ENCODE data around the gene API5.

DNA sequence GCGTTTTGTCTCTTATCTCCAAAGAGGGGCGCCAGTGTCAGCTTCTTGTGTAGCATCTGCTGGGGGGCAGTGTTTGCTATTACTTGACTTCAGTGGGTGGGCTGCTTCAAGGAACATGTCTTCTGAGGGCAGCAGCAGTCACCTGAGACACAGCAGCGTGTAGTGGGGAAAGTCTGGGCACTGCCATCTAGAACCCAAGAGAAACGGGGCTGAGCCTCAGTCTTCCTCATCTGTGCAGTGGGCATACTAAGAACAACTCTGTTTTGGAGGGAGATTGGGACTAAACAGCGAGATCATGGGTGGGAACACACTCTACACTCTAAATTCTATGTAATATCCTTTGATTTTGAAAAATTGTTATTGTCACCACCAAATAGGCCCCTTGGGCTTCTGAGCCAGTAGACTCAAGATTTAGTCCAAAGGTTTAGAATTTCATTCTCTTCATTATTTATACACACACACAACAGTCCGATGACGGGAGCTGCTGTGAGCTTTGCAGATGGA, 51.9 kb downstream of the TRAF6 start:
- PRO-cap, result no peak
- RRBS, result no CpG with 5 or more reads among the region's 7 CpGs

- PRO-cap, result no peak
- RRBS, result no CpG with 5 or more reads among the region's 3 CpGs
Observed at GRCh38 chr11:36463020-36463508, 47.0 kb downstream of the TRAF6 start.

GRCh38 chr11:36511893-36512624, 2.0 kb upstream of the TRAF6 start:
- PRO-cap, result no peak
- RRBS, result no CpG with 5 or more reads among the region's 6 CpGs

DNA sequence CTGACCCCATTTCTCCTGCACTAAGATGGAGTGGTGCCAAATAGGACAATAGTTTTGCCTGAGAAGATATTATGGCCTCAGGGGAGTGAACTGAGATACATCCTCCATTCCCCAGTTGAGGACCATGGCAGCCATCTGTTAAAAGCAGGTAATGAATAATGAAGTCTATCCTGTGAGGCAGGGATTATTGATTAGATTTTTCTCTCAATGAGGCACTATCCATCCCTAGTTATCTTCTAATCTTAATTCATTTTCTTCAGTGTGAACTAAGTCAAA, 1530.8 kb downstream of the LRRC4C start:
- PRO-cap, result unidirectional peak, plus-strand start at position 59 of the sequence

- PRO-cap, result no peak
- RRBS, result no CpG with 5 or more reads among the region's 7 CpGs
Observed at GRCh38 chr11:40099284-40099843, 1360.1 kb downstream of the LRRC4C start.

DNA sequence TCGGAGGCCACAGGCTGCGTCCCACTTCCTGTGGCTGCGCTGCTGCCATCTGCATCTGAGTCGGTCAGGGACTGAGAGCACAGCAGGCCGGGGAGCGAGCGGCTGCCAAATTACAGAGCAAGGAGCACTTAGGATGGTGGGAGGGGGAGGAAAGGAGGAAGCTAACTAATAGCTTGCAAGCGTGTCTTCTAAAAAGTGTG, 42.6 kb upstream of the API5 start:
- PRO-cap, result no peak
- RRBS, result no CpG with 5 or more reads among the region's 8 CpGs

- PRO-cap, result unidirectional peak, plus-strand start at chr11:43311996
- RRBS, result 1% methylated on average over 14 of the region's 51 CpGs
Observed at GRCh38 chr11:43311489-43312278, at the start of gene API5. TSS of gene API5 (plus strand) at chr11:43311996.

- PRO-cap, result no peak
- RRBS, result no CpG with 5 or more reads among the region's 13 CpGs
Observed at GRCh38 chr11:43357855-43358677, 654 bp upstream of the TTC17 start.

GRCh38 chr11:43474576-43475631, 116.2 kb downstream of the TTC17 start:
- PRO-cap, result no peak
- RRBS, result no CpG with 5 or more reads among the region's 5 CpGs

GRCh38 chr11:43555758-43556318, 124.7 kb upstream of the HSD17B12 start:
- PRO-cap, result no peak
- RRBS, result no CpG with 5 or more reads among the region's 8 CpGs

- PRO-cap, result no peak
- RRBS, result no CpG with 5 or more reads among the region's 6 CpGs
Observed at GRCh38 chr11:43681469-43681677, 835 bp downstream of the HSD17B12 start.

- PRO-cap, result no peak
- RRBS, result no CpG with 5 or more reads among the region's 21 CpGs
Observed at GRCh38 chr11:43898546-43899523, 18.2 kb downstream of the ALKBH3 start.

DNA sequence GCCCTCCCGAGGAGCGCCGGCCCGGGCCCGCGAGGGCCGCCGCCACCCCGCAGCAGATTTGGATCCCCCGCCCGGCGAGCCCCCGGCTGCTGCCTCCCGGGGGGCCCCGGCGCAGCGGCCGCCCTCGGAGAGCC, 160 bp downstream of the C11orf96 start:
- PRO-cap, result no peak
- RRBS, result 3% methylated on average over 8 of the region's 19 CpGs

DNA sequence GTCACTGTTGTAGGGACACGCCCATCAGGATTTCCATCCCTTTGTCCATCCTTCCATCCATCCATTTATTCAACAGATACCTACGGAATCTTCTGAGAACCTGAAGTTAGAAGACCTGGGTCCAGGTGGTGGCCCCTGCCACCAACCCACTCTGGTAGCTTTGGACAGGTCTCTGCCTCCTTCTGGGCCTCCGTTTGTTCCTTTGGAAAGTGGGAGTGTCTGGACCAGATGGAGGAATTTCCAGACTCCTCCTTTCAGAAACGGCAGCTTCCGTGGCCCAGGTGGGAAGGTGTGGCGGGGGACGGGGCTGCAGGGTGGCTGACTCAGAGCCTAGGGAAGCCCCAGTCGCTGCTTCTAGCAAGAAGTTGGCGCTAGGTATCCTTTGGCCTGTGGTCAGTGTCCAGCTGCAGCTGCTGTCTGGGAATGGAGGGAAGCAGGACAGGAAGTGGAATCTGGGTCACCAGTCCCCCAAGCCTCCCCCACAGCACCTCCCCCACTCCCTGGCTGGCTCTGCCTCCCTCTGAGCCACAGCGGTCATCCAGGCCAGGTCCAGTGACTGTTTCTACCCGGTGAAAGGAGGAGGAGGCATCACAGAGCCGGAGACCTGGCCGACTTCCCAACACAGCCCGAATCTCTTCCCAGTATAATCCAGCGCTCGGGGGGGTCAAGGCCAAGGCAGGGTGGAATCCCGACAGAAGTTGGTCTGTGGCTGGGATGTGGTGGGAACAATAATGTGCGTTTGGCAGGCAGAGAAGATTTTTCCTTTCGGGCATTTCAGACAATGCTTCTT, 44.9 kb downstream of the C11orf96 start:
- PRO-cap, result no peak
- RRBS, result no CpG with 5 or more reads among the region's 19 CpGs

GRCh38 chr11:44037343-44037709, 10.5 kb upstream of the ACCSL start:
- PRO-cap, result no peak
- RRBS, result no CpG with 5 or more reads among the region's 10 CpGs

DNA sequence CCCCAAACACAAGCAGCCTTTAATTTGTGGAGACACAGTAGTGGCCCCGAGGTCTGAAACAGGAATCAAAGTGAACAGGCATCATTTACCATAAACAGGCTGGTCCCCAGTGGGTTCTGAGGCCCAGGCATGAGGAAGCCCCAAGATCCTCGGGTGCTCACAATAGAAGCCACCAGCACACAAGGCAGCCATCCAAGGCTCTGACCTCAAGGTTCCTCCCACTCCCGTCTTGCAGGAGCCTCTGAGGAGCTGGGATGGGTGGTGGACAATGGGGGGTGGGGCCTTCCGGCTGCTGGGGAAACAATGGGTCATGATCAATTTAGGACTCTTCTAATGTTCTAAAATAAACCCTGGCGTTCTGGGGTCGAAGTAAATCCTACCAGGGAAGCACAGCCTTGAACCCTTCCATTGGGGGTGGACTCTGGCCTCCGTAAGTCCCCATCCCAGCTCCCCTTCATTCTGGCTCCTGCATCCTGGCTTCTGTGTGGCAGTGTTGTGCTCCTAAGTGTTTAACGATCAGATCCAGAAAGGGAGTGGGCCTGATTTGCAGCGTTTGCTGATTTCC, 114.9 kb upstream of the CD82 start:
- PRO-cap, result no peak
- RRBS, result no CpG with 5 or more reads among the region's 9 CpGs

GRCh38 chr11:44559502-44560023, 5.9 kb upstream of the CD82 start:
- PRO-cap, result no peak
- RRBS, result no CpG with 5 or more reads among the region's 5 CpGs

DNA sequence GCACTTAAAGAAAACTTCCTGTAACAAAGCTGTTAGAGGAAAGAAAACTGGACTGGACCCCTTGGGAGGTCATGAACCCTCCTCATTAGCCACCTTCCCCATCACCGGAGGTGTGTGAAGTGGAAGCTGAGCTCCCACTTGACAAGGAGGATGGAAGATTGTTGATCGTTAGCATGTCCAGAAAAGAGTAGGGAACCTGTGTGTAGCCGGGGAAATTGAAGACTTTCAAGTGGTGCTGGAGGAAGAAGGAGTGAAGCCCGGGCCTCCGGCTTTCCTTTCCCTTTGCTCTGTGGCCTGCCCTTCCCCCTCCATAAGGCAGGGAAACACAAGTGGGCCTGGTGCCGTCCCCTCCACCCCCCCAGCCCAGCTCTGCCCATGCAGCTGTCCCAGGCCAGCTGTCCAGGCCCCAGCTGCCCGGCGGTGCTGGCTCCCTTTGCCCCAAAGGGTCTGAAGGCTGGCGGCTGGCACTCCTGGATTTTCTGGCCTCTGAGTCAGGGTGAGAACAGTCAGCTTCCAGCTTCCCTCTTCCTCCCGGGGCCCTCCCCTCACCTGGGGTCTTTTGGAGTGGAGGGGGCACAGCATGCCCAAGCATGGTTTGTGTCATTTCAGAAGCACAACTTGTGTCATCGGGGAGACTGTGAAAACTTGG, 27.7 kb downstream of the CD82 start:
- PRO-cap, result no peak
- RRBS, result 75% methylated on average over 4 of the region's 11 CpGs

DNA sequence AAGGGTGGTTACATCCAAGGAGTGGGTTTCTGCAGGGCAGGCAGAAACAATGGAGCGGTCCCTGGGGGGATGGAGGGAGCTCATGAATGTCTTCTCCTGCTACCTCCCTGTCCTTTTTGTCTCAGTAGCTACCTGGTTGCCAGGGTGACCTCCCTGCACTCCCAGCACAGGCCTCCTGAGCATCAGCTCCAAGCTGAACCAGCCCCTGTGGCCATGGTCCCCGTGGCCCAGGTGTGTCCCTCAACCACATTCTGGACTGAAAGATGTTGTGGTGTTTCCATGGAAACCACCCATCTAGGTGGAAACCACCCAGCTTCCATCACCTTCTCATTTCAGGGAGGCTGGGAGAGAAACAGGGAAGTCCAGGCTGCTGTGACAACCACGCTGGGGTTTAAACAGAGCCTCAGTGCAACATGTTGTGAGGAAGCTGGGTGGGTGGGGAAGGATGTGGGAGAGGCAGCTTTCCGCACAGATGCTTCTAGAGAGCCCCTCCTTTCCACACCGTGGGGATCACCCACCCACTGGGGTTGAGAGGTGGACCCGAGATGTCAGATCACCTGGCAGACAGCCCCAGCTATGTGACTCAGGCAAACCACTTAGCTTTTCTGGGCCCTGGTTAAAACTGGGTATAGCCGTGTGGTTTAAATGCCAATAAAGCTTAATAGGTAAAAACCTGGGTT, 46.2 kb downstream of the CD82 start:
- PRO-cap, result no peak
- RRBS, result no CpG with 5 or more reads among the region's 7 CpGs

DNA sequence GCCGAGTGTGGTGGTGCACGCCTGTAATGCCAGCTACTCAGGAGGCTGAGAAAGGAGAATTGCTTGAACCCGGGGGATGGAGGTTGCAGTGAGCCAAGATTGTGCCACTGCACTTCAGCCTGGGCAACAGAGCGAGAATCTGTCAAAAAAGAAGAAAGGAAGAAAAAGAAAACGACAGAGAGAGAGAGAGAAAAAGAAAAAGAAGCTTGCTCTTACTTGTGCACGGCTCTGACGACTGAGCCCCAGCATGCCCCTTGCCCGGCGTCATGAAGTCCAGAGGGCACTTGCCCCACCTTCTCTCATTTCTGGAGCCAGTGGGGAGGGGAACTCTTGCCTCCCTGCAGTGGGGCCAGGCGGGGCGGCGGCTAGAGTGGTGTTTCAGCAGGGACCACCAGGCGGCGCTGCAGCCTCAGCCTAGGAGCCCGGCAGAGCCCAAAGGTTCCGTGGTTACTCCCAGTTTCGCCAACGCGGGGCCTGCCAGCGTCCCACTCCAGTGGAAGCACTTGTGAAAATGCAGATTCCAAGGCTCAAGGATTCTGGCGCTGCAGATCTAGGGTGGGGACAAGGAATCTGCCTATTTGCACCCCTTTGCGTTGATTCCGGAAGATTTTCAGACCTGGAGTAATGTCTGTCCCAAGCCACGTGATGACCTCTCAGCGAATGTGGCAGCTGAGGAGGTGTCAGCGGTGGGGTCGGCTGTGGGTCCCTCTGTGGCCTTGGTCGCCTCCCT, 55.6 kb downstream of the CD82 start:
- PRO-cap, result no peak
- RRBS, result no CpG with 5 or more reads among the region's 28 CpGs

Measured in kidney (tissue), 2 donors.